SUDHL5 (cell line): Measurements from ENCODE around the gene GPN2.

GRCh38 chr1:26799450-26800604 lies 12.1 kb downstream of the PIGV start:
- PRO-cap, result no peak

DNA sequence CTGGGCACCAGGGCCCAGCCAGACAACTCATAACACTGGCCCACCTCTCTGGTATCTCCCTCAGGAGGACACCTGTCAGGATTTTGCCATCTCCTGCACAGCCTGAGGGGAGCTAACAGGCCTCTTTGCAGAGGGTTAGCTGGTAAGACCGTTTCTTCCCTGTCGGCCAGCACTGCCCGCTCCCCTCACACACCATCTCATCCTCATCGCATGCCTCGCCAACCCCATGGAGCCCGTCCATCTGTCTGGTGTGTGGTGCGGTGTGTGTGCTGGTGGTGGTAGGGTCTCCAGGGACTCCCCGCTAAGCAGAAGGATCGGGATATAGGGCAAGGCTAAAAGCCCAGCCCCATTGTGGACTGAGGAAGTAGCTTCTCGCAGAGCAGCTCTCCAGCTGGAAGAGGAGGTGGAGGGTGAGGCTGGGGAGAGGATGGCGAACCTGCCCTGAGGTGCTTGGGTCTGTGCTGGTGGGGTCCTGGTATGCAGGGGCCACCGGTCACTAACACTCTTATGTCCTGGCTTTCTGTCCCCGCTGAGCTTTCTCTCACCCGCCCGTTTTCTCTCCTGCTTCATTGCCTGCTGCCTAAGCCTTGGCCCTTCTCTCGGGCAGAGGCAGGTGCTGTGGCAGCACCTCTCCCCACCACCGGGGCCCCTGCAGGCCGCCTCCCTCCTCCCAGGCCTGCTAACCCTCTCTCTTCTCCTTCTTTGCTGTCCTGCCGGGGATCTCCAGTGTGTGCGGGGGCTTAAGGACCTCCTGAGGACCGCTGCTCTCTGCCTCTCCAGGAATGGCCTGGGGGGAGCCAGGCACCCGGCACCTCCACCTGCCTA lies 6.6 kb upstream of the SFN start:
- PRO-cap, result no peak

DNA sequence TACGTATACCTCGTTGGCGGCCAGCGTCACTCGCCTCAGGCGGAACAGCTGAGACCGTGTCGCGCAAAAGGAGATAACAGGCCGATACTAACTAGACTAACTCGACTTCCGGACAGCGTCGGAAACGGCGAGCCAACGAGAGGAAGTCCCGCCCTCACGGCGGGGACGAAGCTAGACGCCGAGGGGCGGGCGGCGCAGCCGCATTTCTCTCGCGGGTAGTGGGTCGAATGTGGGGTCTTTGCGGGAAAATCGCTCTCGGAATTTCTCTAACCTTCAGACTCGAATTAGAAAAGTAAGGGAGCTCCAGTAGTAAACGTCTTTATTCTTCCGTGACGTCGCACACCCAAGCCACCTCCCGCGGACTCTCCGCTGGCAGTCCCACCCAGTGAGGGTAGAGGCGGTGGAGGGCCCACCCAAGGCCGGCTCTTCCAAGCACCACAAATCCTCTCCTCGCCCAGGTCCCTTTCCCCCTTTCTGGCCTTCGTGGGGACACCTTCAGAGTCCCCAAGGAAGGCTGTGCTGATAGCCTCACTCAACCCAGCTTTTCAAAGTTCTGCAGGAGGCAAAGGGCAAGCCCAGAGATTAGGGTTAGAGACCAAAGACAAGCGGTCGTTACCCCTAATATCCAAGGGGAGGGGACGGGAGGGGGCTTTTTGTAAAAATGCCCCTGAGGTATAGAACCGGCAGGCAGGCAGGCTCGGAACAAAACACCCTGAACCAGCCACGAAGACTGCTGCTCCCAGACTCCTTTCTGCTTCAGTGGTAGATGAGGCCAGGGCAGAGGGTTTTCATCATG lies at the start of gene GPN2:
Gene GPN2 (minus strand): TSS at position 98 of the 796 bp plus-strand sequence.
- PRO-cap, result bidirectional peak, plus-strand start at position 174 of the sequence, minus-strand start at position 89 of the sequence

GRCh38 chr1:26894128-26894614 lies 4.1 kb upstream of the GPN2 start:
- PRO-cap, result no peak

- PRO-cap, result no peak
Measured at GRCh38 chr1:26994029-26994668, 657 bp downstream of the TRNP1 start.

GRCh38 chr1:27027069-27027386 lies 14.4 kb upstream of the TENT5B start:
- PRO-cap, result no peak

- PRO-cap, result no peak
Measured at GRCh38 chr1:27106546-27106918, 48.4 kb downstream of the SLC9A1 start.

GRCh38 chr1:27152559-27153177 lies 2.3 kb downstream of the SLC9A1 start:
- PRO-cap, result no peak

GRCh38 chr1:27154235-27154685 lies 665 bp downstream of the SLC9A1 start:
- PRO-cap, result no peak

- PRO-cap, result no peak
Measured at GRCh38 chr1:27260611-27261303, 26.3 kb downstream of the WDTC1 start.

GRCh38 chr1:27300267-27300953 lies 21.6 kb upstream of the TMEM222 start:
- PRO-cap, result no peak

- PRO-cap, result no peak
Measured at GRCh38 chr1:27379784-27380228, 3.3 kb downstream of the CD164L2 start.

- PRO-cap, result no peak
Measured at GRCh38 chr1:27402837-27403911, 10.8 kb downstream of the GPR3 start.

GRCh38 chr1:27414536-27415142 lies 22.2 kb downstream of the GPR3 start:
- PRO-cap, result no peak

- PRO-cap, result no peak
Measured at GRCh38 chr1:27445009-27446000, 44.7 kb downstream of the WASF2 start.

GRCh38 chr1:27492236-27492815 lies 2.4 kb upstream of the WASF2 start:
- PRO-cap, result no peak

DNA sequence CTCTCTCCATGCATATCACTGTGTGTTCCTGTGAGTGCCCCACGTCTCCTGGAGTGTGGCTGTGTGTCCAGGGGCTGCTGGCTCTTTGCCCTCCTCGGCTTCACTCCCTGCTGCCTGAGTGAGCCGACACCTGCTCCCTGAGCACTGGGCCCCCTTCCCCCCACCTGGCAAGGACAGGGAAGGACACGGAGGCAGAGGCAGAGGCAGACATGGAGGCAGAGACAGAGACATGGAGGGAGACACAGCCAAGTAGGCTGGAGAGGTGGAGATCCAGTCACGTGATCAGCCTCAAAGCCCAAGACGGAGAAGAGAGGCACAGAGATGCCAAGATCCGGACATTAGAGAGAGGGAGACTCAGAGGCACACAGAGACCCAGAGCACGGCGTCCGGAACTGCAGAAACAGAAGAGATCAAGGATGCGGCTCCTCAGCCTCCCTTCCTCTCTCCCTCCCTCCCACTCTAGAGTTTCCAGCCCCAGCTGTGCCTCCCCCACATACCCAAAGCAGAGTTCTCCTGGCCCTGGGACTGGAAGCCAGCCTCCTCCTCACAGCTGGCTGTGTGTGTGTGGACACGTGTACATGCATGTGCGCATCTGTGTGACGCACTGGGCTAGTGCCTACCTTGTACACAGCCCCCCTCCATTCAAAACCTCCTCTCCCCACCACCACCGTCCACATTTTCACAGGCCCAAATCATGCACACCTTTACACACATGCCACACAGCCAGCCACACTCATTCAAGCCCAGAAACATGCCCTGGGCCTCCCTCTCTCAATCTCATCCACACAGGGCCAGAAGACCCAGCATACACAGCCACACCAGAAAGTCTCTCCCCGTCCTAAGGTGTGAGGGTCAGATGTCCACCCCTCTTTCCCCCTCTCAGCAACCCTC lies 39.1 kb upstream of the WASF2 start:
- PRO-cap, result no peak

- PRO-cap, result no peak
Measured at GRCh38 chr1:27529697-27530009, 39.7 kb upstream of the WASF2 start.

- PRO-cap, result no peak
Measured at GRCh38 chr1:27572167-27573332, 31.4 kb downstream of the AHDC1 start.

DNA sequence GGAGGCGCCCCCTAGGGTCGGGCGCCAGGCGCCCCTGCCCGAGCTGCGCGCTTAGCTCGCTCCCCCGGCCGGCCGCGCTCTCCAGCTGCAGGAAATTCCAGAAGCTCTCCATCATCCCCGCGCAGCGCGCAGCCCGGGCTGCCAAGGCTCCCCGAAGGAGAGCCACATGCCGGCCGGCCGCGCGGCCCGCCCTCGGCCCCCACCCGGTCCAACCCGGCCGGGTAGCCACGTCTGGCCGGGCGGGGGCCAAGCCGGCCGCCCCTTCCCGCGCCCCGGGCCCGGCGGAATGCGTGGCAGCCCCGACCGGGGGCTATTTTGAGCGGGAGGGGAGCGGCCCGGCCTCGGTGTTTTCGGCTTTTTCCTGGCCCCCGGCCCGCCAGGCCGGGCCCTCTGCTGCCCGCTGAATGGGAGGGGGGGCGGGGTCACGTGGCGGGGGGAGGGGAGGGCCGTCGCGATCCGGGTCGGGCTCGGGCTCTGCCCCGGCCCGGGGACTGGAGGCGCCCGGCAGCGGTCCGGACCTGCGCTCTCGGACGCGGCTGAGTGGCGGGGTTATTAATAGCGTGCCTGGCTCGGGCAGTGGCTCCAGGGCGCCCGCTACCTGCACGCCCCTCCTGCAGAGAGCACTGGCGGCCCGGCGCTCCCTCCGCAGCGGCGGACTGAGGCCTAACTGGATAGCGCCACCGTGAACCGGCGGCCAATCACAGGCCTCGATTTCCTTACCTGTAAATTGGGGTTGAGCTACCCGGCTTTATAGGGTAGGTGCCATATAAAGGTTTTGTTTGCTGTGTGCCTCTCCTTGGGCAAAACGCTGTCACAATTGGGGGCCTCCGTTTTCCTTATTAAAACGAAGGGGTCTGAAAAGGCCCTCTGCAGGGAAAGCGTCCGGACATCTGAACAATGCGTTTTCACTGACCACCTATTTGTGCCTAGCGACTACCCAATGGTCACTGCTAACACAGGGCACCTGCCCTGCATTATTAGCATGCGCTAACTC lies 28.2 kb downstream of the AHDC1 start:
- PRO-cap, result no peak